Retinal pigment epithelial cell (primary cell): ENCODE results near the genes ZNF765 and NLRP12.

DNA sequence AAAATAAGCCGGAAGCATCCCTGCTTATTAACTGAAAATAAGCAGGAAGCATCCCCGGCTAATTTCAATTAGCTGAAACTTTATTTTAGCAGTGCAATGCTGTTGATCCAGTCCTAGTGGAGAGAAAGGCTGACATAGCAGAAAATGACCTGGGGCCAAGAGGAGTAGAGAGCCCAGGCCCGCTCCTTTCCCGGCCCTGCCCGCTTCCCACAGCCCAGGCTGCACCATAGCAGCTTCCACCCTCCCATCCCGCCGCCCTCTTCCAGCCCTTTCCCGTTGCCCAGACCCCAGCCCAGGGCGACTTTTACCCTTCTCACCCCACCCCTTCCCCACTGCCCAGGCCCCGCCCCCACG, 8.5 kb downstream of the ZNF160 start:
- RRBS, result no CpG with 5 or more reads among the region's 11 CpGs

DNA sequence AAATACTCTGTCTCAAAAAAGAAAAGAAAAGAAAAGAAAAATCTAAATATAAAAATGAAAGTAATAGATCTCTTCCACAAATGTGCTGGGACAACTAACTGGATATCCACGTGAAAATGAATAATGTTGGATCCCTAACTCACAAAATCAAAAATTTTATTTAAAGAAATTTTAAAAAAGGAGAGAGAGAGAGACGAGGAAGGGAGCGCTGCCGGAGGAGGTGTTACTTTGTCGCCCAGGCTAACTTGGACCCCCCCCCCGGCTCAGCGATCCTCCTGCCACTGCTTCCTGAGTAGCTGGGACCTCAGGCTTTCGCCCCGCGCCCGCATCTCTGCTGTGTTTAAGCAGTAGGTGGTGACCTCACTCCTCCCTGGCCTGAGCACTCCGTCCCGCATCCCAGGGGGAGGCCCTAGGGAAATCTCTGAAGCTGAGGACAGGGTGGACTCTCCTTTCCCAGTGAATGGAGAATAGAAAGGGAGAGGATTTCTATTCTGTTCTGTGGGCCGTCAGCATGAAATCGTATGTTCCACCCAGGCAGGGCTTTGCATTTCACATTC, 547 bp upstream of the ZNF845 start:
- RRBS, result no CpG with 5 or more reads among the region's 15 CpGs

DNA sequence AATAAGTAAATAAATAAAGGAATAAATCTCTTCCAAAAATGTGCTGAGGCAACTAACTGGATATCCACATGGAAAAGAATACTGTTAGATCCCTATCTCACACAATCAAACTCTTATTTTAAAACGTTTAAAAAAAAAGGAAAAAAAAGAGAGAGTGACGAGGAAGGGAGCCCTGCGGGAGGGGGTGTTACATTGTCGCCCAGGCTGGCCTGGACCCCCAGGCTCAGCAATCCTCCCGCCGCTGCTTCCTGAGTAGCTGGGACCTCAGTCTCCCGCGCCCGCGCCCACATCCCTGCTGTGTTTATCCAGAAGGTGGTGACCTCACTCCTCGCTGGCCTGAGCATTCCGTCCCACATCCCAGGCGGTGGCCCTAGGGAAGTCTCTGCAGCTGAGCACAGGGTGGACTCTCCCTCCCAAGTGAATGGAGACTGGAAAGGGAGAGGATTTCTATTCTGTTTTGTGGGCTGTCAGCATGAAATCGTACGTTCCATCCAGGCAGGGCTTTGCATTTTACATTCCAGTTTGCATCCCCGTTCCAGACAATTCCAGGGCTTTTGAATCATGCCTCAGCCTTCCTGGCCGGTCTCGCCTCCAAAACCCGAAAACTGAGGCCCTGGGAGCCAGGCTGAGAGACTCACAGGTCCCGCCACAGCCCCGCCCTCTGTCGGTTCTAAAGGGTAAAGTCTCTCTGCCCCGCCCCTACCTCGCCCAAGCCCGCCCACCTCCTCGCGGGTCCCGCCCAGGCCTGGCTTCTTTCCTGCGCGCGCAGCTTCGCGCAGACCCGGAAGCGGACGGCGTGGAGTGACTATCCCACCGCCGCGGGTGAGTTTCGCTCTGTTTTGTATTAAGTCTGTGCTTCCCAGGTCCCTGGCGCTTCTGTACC, at the start of gene ZNF765:
TSS of gene ZNF765 (plus strand) at position 778 of the 883 bp plus-strand sequence.
- RRBS, result no CpG with 5 or more reads among the region's 42 CpGs

DNA sequence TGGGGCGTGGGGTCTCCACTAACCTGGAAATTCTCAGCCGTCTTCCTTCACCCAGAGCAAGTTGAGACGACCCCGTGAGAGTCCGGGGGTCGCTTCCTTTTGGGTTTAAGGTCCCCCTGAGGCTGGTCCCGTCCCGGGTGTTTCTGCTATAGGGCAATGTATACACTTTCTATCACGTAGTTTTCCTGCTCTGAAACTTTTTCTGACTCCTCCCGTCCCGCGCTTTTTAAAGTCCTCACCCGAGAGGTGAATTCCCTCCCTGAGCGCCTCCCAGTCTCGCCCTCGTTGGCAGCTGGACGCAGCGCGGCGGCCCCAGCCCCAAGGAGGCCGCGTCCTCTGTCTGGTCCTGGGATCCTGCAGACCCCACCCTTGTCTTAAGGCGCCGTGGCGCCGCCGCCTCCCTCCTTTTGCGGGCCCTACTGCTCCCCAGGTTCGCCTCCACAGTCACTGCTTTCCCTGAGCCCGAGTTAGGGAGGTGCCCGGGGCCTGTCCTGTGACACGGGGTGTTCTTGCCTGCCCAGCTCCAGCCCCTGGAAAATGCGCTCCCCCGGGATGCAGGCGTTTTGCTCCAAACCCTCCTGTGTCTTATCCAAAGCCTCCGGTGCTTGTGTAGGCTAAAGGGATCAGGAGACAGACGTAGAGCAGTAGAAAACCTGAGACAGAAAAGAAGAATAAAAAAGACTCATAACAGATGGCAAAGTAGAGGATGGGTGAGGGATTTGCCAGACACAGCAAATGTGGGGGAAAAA, 480 bp downstream of the ZNF765 start:
- RRBS, result 3% methylated on average over 3 of the region's 37 CpGs

GRCh38 chr19:53432131-53433008, 586 bp downstream of the ZNF761 start:
- RRBS, result under 1% methylated on average over 4 of the region's 31 CpGs

DNA sequence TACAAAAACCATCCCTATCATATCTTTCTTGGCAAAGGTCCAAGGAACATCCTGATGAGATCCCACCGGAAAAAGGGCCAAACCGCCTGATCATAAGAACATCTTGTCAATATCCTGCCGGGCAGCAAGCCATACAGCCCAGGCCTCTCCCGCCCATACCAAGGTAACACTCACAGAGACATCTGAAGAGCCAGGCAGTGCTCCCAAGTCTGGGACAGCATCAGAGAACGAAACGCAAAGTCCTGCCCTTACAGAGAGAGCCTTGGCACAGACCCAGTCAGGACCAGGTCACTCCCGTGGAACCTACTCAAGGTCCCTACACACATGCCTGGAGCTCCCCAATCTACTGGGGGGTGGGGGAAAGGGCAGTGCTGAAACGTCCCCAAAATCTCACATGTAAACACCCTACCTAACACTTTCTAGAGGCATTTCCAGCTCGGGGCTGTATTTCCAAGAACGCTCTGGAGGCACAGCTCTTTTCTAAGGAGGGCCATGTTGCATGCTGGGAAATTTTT, 18.4 kb upstream of the ZNF331 start:
- RRBS, result 97% methylated on average over 2 of the region's 10 CpGs

DNA sequence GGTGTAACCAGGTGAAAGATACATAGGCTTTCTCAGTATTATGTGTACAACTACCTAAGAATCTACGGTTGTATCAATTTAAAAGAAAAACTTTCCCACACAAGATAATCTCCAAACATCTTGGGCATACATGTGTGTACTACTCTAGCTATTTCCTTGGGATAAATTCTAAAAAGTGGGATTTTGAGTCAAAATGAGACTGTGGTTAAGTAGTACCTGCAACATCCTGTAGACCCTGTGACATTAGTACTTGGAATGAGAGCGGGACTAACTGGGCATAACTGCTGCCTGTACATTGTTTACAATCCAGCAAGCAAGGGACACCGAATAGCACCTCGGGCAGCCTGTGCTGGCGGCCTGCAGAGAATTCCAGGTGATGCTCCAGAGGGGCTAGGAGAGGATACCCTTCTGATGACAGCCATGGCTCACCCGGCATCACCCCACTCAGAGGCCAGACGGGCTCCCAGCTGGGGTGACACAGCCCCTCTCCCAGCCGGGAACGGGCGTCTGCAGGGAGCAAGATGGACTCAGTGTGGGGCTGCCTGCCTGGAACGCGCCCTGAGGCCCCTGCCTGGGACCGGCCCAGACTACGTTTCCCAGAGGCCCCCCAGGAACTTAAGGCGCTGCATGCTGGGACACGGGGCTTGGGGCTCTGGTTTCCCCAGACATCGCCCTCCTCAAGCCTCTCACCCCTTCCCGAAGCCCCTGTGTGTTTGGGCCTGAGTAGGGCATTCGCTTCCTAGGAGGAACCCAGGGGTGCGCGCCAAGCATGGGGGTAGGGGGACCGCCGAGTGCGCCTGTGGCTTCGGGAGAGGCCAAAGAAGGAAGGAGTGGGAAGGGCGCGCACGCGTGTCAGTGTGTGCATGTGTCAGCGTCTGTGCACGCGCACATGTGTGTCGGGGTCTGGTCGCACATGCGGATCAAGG, 15.7 kb downstream of the ZNF331 start:
- RRBS, result 24% methylated on average over 8 of the region's 35 CpGs

DNA sequence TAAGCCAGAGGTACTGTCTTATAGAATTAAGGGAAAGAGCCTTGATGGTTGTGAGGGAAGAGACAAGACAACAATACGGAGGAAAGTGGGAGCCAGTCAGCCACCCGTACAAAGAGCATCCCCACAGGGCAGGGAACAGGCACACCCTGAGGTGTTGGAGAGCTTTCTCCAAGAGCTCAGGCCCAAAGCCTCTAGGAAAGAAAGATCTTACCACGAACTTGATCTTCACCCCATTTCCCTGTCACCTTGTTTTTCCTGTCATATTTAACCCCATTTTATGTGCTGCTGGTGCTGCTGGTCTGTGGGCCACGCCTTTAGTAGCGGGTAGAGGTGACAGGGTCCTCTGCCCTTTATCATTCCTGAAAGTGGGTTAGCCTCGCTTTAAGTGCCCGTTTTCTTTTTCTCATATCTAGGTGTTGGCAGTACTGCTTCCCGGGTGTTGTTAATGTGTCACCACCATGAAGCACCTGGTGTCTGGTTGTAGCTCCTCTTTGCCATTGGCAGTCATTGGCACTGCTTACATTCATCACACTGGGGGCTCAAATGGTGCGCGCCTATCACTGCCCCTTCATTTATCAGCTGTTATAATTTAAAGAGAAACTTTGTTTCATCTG, 36.4 kb downstream of the ZNF331 start:
- RRBS, result no CpG with 5 or more reads among the region's 10 CpGs

- RRBS, result no CpG with 5 or more reads among the region's 16 CpGs
These were observed 31.5 kb upstream of the DPRX start for GRCh38 chr19:53600053-53600956.

DNA sequence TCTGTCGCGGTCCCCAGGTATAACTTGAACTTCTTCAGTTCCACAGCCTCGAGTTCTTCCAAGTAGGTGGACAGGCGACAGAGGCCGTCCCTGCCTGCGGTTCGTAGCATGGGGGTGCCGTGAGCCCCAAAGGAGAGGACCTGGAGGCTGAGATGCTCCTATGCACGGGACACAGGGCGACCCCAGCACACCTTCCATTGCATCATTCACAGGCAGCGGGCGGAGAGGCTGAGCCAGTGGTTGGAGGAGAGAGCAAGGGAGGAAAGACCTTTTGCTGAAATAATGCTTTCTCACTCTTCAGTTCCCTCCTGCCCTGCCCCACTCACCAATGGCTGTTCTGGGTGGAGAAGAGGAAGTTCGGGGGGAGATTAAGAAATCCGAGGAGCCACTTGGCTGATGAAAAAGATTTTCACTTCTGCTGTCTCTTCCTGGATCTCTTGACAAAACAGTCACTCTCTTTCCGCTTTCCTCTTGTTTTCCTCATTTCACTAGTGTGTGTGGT, at the start of gene NLRP12:
TSS of gene NLRP12 (minus strand) at position 250 of the 502 bp plus-strand sequence.
- RRBS, result no CpG with 5 or more reads among the region's 15 CpGs

DNA sequence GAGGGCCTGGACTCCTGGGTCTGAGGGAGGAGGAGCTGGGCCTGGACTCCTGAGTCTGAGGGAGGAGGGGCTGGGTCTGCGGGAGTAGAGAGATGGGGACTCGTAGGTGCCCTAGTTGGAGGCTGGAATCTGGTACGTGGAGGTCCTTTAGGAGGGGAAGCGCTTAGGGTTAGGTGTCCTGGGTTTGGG, 459 bp downstream of the MYADM start:
- RRBS, result no CpG with 5 or more reads among the region's 4 CpGs

- RRBS, result 2% methylated on average over 13 of the region's 42 CpGs
These were observed 947 bp downstream of the CACNG7 start for GRCh38 chr19:53909703-53910746.

GRCh38 chr19:54180533-54181368, 7.8 kb upstream of the TMC4 start:
- RRBS, result no CpG with 5 or more reads among the region's 52 CpGs

- RRBS, result 3% methylated on average over 5 of the region's 7 CpGs
These were observed 508 bp downstream of the MBOAT7 start for GRCh38 chr19:54188981-54189163.

GRCh38 chr19:54196608-54197164, 4.0 kb upstream of the RPS9 start:
- RRBS, result no CpG with 5 or more reads among the region's 6 CpGs

- RRBS, result 78% methylated on average over 1 of the region's 22 CpGs
These were observed 8.4 kb downstream of the RPS9 start for GRCh38 chr19:54208995-54209598.

- RRBS, result no CpG with 5 or more reads among the region's 7 CpGs
These were observed 1.9 kb upstream of the LILRB2 start for GRCh38 chr19:54282642-54283317.

- RRBS, result no CpG with 5 or more reads among the region's 7 CpGs
These were observed 5.4 kb upstream of the LILRB2 start for GRCh38 chr19:54286341-54286629.

- RRBS, result no CpG with 5 or more reads among the region's 19 CpGs
These were observed 14.8 kb upstream of the LENG8 start for GRCh38 chr19:54434022-54434754.

DNA sequence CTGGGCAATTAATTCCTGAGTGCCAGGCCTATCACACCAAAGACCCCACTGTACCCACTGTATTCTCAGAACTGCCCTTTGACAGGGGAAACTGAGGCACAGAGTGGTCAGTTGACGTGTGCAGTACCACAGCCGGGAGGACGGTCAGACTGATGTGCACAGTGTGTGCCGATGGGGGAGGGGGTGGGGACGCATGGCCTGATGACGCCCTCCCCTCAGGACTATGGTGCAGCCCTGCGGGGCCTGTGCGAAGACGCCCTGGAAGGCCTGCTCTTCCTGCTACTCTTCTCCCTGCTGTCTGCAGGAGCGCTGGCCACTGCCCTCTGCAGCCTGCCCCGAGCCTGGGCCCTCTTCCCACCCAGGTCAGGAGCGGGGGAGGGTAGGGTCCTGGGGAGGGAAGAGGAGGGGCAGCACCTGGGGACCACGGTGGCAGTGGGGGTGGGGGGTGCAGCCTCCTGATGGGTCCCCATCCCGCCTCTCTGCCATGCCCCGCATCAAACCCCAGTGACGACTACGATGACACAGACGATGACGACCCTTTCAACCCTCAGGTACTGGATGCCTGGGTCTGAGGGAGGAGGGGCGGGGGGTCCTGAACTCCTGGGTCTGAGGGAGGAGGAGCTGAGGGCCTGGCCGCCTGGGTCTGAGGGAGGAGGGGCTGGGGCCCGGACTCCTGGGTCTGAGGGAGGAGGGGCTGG, 13.5 kb upstream of the LENG8 start:
- RRBS, result no CpG with 5 or more reads among the region's 22 CpGs